Vein endothelial cell (primary cell): Measurements from ENCODE around the gene MARCHF1.

DNA sequence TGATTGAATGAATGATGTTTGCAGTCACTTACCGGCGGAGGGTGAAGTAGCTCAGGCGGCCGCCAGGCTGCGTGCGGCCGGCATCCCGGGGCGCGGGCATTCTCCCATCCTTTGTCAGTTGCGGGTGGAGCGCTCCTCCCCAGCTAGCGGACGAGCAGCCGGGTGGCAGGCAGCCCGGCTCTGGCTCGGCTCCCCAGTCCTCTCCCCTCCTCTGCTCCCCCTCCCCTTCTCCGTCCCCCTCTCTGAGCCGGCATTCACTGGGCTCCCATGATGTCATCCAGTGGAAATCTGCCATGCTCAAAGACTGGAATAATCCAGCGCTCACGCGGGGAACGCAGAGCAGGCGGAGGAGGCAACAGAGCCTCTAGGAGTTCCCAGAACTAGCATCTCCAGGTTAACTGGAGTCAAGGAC lies at the start of gene MARCHF1:
Gene MARCHF1, minus strand, starts transcription at position 182 of the 412 bp plus-strand sequence.
- CAGE, long polyA plus RNA = no peak

DNA sequence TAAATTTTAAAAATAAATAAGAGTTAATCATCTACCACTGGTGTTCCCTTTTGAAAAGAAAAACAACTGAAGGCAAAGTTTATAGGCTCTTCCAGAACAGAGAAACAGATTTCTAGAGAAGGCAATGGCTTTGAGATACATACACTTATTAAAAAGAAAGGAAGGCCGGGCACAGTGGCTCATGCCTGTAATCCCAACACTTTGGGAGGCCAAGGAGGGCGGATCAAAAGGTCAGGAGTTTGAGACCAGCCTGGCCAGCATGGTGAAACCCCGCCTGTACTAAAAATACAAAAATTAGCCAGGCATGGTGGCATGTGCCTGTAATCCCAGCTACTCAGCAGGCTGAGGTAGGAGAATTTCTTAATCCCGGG lies 23.6 kb downstream of the TRIM75 start:
- CAGE, long polyA plus RNA = no peak

DNA sequence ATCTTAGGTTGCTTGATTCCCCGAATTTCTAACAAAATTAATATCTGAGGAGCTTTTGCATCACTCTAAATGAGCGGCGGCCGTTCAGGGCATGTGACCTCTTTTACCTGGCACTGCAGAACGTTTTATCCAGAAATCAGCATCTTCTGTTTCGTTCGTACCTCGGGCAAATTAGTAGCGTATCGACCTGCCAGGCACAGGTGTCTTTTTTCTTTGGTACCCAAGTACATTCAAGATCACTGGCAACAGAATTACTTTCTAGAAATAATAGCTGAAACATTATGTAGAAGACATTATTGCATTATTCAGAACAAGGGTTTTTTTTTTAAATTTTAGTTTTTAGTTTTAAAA lies 946 bp downstream of the KLHL2 start:
- CAGE, long polyA plus RNA = no peak

DNA sequence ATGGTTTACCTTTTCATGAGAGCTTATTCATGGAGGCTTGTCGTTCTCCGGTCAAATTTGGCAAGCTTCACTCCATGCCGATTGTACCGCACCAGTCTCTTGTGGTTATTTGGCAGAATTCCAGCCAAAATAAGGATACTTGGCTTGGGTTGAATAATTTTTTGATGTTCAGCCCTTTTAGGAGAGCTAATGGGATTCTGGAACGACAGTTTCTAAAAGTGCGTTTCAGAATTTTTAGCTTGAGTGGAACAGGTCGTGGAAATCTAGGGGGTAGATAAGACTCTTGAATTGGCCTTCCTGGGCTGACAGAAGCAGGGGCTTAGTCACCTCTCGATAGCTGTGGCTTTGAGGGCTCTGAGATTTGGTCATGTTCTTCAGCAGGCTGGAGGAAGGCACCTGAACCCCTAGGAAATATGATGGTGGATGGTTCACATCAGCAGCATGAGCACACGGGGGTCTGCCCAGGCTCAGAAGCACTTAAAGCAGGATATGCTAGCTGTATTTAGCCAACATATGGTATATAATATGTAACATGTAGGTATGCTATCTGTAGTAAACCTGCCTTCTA lies 1.5 kb downstream of the KLHL2 start:
- CAGE, long polyA plus RNA = no peak

DNA sequence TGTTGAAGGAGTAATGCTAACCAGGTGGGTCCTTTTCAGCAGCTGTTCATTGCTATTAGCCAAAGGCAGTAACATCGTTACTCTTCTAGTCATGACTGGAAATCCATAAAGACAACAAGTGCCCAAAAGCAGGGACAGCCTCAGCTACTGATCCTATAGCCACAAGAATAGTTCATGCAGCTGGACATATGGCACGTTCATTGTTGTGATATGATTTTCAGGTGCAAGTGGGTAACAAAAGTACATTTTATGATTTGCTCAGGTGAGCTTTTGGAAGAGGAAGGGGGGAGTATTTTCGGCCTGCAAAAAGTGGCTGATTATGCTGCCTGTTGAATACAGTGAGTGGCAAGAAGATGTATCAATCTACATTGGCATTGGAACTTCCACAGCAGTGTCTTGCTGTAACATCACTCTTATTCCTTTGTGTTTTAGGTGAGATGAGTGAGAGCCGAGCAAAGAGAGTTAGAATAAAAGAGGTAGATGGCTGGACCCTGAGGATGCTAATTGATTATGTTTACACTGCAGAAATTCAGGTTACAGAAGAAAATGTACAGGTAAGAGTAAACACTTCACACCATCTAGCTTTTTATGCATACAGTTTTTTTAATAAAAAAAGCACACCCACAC lies 31.1 kb downstream of the KLHL2 start:
- CAGE, long polyA plus RNA = no peak

GRCh38 chr4:165301805-165302373 lies 22.4 kb upstream of the GK3 start:
- CAGE, long polyA plus RNA = no peak

GRCh38 chr4:165493466-165493790 lies 114.6 kb downstream of the CPE start:
- CAGE, long polyA plus RNA = no peak

- CAGE, long polyA plus RNA = no peak
Observed at GRCh38 chr4:166042442-166043019, 169.5 kb downstream of the TLL1 start.

GRCh38 chr4:166093051-166093396 lies 220.0 kb downstream of the TLL1 start:
- CAGE, long polyA plus RNA = no peak

DNA sequence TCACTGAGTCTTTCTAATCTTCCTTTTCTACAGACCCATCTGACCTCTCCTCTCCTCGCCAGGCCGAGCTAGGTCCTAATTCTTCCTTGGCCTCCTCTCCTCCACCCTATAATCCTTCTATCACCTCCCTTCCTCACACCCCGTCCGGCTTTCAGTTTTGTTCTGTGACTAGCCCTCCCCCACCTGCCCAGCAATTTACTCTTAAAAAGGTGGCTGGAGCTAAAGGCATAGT lies 649.0 kb downstream of the TLL1 start:
- CAGE, long polyA plus RNA = no peak

GRCh38 chr4:168540906-168541426 lies 44.1 kb downstream of the PALLD start:
- CAGE, long polyA plus RNA = no peak

DNA sequence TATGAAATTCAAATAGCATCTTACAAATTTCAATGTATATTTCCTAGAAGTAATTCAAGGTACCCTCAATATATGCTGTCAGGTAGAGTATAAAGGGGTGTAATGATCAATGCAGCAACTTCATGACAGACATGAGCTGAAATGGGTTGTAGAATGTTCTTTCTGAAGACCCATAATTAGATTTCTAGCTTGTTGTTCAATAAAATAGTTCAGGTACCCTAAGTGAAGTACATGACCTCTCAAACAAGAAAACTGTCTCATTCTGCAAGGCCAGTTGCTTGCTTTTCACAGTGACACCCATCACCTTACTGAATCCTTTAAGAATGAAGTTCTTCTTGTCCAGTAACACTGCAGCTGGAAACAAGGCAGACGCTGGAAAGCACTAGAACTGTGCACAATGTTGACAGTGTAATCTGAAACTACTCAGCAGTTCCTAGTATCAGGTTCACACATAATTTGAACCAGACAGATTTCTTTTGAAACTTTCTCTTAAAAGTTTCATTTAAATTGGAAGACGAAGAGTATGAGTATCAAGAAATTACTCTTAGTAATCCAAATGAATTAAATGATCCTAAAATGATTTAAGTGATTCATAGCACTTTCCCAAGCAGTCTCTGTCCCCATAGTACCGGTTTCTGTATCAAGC lies 63.3 kb downstream of the PALLD start:
- CAGE, long polyA plus RNA = no peak

DNA sequence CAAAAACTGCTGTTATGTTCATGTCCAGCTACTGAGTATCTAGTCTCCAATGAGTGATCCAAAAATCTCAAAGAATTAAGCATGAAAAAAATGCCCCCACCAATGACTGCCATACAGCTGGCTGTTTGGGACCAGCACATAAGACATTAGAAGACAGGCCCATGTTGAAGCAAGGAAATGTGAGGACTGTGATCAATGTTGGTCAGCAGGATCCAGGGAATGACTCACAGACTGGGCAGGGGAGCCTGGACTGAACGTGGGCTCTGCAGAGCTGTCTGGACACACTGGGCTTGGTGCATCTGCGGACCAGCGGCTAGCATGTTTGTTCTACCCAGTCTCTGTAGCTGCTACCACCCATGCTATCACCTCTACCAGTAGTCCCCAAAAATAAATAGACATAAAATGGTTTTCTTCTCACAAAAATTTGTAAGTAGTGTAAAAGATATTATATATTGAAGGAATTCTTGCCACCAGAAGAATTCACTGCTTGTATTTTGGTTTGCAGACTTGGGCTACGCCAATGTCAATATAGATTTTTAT lies 108.6 kb downstream of the PALLD start:
- CAGE, long polyA plus RNA = no peak

DNA sequence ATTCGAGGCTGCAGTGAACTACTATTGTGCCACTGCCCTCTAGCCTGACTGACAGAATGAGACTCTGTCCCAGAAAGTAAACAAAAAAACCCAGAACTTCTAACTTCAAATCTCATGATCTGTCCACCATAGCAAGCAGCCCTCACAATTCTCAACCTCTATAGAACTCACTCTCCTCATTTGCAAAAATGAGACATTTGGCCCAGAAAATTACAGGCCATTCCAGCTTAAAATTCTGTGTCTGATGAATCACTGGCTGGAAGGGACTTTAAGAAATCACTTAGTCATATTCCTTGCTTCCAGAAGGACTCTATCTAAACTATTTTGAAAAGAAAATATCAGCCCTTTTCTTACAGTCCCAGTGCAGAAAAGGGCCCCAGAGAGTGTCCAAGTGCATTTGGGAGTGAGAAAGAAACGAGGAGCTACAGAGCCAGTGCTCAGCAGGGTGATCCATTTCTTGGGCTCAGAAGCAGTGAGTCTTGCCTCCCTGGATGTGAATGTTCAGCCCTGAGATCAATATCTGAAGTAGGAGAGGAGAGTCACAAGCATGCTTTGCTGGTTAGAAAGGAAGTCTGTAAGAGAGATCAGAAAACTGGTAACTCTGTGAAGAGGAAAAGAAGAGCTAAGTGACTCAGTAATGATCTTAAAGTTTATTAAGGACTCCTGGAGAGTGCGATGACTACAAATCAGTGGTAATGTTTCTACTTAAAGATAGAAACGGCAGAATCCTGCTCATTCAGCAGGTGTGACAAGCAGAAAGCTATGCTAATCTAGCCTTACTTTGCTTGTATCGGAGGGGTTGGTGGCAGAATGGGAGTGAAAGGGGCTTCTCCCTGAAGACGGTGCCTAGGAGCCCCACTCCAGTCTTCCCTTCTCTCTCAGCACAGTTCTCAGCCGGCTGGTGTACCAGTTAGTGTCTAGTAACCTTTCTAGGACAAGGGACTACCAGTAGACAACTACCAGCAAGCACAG lies 139.8 kb downstream of the PALLD start:
- CAGE, long polyA plus RNA = no peak

- CAGE, long polyA plus RNA = no peak
Observed at GRCh38 chr4:168769127-168769914, 240.7 kb downstream of the CBR4 start.

DNA sequence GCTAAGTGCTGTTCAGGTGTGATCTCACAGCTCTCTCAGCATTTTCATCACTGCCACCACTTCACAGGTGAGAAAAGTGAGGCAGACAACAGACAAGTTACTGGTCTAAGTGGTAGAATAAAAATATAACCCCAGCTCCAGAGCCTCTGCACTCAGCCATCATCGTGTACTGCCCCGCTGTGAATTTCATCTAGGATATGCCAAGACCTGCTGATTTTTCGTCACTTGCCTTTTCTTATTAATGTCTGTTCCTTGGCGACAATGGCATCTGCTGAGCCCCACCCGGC lies 236.6 kb downstream of the CBR4 start:
- CAGE, long polyA plus RNA = no peak

DNA sequence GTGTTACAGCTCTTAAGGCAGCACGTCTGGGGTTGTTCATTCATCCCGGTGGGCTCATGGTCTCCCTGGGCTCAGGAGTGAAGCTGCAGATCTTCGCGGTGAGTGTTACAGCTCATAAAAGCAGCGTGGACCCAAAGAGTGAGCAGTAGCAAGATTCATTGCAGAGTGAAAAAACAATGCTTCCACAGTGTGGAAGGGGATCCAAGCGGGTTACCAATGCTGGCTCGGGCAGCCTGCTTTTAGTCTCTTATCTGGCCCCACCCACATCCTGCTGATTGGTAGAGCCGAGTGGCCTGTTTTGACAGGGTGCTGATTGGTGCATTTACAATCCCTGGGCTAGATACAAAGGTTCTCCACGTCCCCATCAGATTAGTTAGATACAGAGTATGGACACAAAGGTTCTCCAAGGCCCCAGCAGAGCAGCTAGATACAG lies 24.9 kb upstream of the CBR4 start:
- CAGE, long polyA plus RNA = no peak

DNA sequence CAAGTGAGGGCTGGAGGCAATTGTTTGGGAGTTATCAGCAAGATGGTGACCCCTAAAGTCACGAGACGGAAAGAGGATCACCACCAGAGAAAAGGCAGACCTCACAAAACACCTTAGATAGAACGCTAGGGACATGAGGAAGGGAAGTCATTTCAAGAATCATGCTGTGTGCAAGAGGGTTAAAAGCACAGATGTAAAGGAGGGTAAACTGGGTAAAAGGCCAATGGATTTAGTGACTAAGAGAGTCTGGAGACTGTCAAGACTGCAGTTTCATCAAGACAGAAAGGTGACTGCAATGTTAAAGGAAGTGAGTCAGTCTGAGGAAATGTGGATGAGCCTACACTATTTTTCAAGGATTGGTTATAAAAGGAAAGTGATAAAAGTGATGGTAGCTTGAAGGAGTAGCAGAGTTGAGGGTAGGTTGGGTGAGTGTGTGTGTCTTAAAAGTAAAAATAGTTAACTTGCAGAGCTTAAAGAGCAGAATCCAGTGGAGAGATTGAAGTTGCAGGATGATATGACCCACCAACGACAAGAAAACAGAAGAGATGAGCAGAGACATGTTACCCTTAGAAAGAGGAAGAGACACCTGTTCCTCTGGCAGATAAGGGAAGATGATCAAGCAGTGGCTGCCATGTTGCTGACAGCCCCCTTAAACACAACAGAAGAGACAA lies 45.3 kb downstream of the SH3RF1 start:
- CAGE, long polyA plus RNA = no peak

DNA sequence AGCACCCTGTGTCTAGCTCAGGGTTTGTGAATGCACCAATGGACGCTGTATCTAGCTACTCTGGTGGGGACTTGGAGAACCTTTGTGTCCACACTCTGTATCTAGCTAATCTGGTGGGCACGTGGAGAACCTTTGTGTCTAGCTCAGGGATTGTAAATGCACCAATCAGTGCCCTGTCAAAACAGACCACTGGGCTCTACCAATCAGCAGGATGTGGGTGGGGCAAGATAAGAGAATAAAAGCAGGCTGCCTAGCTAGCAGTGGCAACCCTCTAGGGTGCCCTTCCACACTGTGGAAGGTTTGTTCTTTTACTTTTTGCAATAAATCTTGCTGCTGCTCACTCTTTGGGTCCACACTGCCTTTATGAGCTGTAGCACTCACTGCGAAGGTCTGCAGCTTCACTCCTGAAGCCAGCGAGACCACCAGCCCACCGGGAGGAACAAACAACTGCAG lies 514.3 kb upstream of the GALNTL6 start:
- CAGE, long polyA plus RNA = no peak

DNA sequence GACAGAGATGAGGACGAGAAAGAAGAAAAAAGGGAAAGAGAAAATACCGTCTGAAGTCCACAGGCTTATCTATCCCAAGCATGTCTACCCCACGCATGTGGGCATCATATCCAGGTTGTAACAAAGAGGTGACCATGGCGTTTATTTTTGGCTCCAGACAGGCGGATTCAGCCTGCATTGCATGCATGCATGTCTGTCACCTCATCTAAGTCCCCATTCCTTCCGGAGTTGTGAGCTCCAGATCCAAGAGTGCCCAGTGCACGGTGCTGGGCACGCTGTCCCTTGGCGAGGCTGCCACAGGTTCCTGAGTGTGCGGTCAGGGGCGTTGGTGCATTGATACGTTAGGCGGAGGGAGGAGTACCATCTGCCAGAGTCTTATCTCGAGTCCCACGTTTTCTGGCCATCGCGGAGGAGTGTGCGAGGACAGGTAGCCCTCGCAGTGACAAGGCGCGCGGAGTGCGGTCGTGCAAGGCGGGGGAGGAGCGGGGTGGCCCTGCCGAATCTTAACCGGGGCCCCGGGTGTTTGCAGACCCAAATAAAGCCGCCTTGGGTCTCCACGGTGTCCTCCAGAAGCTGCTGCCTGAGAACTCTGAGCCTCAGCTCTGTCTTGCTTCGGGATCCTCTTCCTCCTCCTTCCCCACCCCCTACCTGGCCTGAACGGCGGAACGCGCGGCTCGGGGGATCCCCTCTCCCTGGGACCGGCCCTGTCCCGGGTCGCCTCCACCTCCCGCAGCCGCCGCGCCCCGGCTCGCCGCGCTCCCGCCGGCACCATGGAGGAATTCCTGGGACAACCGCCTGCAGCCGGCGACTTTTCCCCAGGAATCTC lies 668 bp upstream of the GALNTL6 start:
- CAGE, long polyA plus RNA = no peak